ENCODE results near the genes RTF1, ITPKA and TYRO3.

GRCh38 chr15:40937844-40938632 is 8.9 kb downstream of the DLL4 start:
- PRO-cap, result no peak

DNA sequence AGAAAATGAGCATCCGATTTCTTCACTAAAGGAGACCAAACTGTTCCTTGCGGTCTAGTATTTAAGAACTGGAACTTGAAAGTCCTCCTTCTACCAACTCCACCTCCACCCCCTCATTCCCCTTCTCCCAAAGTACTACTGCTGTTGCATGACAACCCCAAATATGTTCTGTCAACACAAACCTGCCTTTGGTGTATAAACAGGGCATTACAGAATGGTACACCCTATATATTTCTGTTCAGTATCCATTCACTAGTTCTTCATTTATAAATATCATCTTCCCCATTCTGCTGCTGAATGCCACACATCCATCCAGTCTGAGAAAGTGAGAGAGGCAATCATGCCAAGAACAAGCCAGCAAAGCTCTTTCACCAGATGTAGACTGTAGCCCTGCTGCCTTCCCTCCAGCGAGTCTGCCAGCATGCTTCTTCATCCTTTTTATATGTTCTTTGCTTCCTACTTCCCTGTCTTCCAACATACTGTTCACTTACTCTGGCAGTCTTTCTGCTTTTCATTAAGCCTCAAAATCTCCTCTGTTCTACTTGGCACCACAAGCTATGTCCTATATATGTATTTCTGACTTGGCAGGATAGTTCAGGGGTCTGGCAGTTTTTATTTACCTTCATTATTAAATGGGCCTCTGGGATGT is 48.4 kb downstream of the CHP1 start:
- PRO-cap, result no peak

DNA sequence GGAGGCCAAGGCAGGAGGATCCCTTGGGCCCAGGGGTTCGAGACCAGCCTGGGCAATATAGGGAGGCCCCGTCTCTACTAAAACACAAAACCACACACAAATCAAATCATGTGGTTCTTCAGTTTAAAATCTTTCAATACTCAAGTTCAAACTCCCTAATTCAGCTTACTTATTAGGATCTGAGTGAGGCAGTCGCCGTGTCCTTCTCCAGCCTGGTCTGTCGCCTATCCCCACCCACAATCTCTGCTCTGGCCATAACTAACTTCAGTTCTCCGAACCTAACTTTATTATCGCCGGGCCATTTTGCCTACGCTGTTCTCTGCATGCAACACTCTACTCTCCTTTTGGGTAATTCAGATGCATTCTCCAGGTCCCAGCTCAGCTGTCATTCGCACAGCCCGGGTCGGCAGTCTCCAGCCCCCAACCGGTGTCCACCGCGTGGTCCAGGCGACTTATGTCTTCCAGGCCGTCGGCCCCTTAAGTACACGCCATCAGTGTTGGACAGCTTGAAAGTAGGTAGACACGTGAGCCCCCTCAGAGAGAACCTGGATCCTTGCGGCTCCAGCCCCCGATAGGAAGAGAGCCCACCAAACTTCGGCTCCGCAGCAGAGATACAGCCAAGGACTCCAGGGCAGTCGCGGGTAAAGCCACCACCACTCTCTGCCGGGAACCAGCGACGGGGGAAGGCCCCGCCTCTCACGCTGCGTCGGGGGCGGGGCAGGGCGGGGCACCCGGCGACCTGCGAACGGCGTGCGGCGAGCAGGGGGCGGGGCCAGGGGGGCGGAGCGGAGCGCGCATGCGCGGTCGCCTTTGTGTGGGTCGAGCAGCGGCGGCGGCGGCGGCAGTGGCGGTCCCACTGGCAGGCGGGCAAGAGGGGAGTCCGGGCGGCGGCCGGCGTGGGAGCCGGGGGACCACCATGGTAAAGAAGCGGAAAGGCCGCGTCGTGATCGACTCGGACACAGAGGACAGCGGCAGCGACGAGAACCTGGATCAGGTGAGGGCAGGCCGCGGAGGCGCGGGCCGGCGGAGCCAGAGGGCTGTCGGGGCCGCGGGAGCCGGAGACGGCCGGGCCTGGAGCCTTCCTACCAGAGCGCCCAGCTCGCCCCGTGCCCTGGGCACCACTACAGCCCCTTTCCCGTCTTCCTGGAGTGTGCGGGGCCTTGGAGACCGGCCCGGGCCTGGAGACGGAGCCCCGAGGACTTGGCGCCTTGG is at the start of gene RTF1:
TSS of gene RTF1 (plus strand) at position 776 of the 1,212 bp plus-strand sequence.
- PRO-cap, result bidirectional peak, plus-strand start at position 813 of the sequence, minus-strand start at position 672 of the sequence

DNA sequence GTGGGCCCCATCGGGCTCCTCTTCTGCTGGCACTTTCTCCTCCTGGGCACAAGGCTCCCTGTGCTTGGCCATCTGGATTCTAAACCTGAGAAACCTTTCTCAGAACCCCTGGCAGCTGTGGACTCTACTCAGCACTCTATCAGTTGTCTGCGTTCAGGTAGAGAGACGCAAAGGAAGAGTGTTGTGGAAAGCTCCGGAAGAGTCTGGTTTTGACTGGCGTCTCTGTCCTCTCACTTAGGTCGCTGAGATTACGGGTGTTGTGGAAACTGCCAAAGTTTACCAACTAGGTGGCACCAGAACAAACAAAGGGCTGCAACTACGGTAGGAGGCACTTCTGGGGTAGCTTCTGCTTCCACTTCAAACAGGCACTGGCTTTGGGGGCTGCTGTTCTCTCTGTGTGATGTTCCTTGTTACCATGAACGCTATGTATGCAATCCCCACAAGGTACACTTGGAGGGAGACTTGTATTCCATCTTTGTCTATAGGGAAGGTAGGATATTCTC is 19.2 kb upstream of the ITPKA start:
- PRO-cap, result no peak

DNA sequence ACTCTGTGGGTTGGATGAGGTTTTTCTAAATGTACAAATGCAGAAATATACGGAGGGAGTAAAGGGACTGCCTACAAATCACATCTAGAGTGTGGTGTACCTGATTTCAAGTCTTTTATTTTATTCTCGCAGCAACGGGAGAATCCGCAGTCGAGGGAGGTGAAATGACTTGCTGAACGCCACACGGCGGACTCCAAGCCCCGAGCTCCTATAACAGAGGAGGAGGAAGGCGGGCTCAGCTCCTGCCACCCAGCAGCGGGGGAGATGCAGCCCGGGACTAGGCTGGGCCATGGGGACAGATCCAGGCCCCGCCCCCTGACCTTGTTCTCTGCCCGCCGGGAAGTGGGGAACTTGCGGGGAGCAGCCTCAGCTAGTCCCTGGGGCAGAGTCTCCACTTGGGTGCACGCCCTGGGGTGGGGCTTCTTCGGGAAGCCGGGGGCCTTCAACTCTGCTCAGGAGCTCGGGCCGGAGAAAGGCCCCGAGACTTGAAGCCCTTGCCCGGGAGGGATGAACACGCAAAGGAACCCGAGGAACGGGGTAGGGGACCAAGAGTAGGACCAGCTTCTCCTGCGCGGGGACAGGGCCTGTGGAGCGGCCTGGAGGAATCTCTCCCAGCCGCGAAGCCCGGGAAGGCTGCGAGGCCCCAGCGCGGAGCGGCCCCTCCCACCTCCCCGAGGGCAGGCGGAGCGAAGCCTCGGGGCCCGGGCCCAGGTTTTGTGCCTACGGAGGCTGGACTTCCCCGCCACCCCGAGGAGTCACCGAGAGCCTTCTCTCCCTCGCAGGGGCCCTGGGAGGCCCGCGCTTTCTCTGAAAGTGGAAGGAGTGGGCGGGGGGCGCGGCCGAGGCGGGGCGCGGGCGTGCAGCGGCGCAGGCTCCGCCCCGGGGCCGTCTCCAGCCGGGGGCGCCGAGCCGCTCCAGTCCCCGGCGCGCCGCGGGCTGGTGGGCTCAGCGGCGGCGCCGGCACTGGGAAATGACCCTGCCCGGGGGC is at the start of gene ITPKA:
TSS of gene ITPKA (plus strand) at position 917 of the 988 bp plus-strand sequence.
- PRO-cap, result bidirectional peak, plus-strand start at position 427 of the sequence, minus-strand start at position 344 of the sequence; bidirectional peak, plus-strand start at position 917 of the sequence, minus-strand start at position 809 of the sequence

GRCh38 chr15:41495293-41496549 is 2.0 kb downstream of the ITPKA start:
- PRO-cap, result no peak

- PRO-cap, result no peak
Measured at GRCh38 chr15:41534528-41535122, 9.4 kb downstream of the RPAP1 start.

GRCh38 chr15:41558398-41559417 is at the start of gene TYRO3:
Gene TYRO3 (plus strand): TSS chr15:41559212.
- PRO-cap, result unidirectional peak, plus-strand start at chr15:41559022; bidirectional peak, plus-strand start at chr15:41559218, minus-strand start at chr15:41559110

GRCh38 chr15:41562361-41563426 is 3.7 kb downstream of the TYRO3 start:
- PRO-cap, result no peak

GRCh38 chr15:41620927-41621740 is 62.1 kb downstream of the TYRO3 start:
- PRO-cap, result bidirectional peak, plus-strand start at chr15:41621530, minus-strand start at chr15:41621330

GRCh38 chr15:41695836-41696372 is 78.4 kb upstream of the MAPKBP1 start:
- PRO-cap, result no peak

- PRO-cap, result no peak
Measured at GRCh38 chr15:41849990-41850754, 11.5 kb downstream of the PLA2G4B start.

- PRO-cap, result no peak
Measured at GRCh38 chr15:41865842-41866596, 27.4 kb downstream of the PLA2G4B start.

DNA sequence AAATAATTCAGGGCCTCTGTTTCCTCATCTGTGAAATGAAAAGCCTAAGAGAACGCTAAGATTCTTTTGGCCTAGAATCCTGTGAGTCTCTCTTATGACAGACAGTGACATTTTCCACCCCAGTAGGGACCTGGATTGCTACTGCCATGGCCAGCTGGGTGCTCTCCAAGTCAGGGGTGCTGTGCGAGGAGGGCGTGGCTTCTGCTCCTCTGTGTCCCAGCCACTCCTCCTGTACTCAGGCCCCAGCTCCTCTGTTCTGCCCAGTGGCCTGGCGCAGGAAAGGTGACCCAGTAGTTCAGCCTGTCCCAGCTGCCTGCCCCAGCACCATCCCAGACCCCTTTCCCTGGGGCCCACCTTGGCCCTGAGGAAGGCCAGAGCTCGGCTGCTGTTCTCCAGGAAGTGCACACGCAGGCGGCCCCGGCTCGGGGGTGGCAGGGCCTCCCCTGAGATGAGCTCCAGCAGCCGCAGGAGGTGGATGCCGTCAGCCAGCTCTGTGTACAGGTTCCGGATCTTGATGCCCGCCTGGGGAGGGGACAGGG is 1.2 kb downstream of the SPTBN5 start:
- PRO-cap, result no peak

GRCh38 chr15:41920229-41920646 is 26.4 kb upstream of the SPTBN5 start:
- PRO-cap, result no peak

DNA sequence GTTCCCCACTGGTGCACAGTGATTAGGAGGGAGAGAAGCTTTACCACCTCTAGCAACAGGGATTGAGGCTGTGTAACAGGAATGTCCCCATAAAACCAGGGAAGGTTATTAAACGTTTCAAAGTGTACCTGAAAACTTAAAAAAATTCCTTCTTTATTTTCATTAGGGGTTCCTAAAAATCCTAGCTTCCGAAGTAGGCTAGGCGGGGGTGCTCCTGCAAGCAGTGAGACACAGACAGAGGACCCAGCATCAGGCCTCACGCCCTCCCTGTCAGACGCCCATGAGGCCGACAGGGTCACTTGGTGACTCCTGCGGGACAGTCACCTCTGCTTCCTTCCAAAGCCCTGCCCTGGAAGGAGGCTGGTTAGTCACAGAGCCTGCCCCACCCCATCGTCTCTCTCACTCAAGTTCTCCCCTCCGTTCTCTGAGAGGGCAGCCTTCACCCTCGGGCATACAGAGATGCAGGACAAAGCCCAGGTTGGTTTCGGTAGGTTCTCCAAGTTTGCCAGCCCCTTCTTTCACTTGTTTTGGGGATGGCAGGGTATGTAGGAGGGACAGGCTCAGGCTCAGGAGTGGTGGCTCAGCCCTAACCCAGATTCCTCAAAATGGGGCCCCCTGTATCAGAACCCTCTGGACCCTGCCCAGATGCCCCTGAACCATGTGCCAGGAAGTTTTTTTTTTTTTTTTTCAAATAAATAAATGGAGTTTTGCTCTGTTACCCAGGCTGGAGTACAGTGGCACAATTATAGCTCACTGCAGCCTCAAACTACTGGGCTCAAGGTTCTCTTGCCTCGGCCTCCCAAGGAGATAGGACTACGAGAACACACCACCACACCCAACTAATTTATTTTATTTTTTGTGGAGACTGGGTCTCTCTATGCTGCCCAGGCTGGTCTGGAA is 38.5 kb downstream of the EHD4 start:
- PRO-cap, result no peak

- PRO-cap, result no peak
Measured at GRCh38 chr15:41944916-41945727, 27.2 kb downstream of the EHD4 start.

GRCh38 chr15:42057917-42058245 is 36.5 kb downstream of the PLA2G4D start:
- PRO-cap, result no peak

DNA sequence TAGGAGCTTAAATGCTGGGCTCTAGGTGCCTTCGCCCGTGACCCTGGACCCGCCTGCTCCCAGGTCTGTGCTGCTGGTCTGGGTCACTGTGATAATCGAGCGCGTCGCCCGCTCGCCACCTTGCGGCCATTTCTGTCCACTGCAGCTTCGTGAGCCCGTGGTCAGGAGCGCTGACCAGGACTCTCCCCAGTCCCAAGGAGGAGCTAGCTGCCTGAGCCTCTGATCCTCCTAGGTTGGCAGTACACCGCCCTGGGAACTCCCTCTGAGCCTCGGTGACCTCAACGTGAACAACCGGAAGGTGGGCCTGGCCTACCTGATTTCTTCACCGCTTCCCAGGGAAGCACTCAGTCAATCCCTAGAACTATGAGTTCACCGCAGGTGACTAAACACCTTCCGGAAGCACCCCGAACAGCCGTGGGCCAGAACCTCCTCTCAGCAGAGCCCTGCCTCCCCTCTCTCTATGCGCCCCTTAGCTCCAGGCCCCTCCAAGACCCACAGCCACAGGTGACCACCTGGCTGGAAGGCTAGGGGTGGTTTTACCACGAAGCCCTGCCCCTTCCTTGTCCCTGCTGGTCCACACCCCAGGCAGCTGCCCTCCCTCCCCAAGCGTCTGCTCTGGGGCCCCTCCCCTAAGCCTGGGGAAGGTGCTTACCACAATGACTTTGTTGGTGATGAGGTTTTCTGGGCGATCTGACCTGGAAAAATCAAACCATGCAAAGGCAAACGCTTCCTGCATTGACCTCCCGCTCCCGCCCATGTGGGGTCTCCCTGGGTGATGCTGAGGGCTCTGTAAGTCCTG is 9.7 kb downstream of the PLA2G4D start:
- PRO-cap, result unidirectional peak, plus-strand start at position 189 of the sequence; unidirectional peak, minus-strand start at position 562 of the sequence

DNA sequence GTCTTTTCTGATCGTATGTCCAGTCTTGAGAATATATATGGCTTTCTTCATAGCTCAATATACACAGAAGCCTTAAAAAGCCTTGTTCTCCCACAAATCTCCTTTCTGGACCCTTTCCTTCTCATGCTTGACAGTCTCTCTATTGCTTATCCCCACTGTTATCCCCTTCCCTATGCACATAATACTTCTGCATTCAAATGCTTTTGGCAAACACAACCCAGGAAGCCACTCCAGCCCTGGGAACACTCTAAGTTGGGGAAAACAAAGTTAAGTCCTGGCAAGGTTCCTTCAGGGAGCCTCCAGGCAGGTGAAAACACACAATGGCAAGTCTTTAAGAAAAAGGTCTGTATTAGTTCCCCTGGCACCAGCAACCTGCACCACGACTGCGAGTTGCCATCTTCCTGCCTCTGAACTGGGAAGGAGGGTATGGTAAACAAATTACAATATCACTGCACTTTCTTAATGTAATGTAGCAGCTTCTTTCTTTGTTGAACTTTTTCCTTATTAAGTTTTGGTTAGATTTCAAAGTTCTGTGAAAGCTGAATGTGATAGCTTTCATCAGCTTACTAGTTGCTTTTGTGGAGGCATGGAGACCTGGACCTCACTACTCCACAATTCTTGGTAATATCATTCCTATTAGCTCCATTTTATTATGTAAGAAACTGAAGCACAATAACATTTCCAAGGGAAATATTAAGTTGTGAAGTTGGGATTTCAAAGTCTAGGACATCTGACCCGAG is 19.6 kb upstream of the GANC start:
- PRO-cap, result no peak